Right common carotid artery plus branches (tissue), 1 donor: Measurements from ENCODE around the gene GLRX2.

DNA sequence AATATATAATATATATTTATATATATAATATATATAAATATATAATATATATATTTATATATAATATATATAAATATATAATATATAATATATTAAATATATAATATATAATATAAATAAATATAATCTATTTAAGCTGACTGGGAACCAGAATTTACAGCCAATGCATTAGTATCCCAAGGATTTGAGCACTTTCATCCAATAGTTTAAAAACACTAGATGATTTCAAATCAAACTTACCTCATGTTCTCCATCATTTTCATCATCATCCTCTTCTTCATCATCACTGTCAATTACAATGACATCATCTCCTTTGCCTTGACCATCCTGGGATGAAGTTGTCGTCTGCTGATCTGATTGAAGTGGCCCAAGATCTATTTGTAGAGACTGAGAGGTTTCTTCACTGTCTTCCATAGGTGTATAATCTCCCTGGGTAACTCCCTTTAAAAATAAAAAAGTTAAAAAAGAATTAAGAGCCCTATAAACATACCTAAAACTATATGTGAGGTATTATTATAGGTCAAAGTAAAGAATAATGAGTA is 31.2 kb downstream of the PRG4 start:
- PRO-cap = no peak

DNA sequence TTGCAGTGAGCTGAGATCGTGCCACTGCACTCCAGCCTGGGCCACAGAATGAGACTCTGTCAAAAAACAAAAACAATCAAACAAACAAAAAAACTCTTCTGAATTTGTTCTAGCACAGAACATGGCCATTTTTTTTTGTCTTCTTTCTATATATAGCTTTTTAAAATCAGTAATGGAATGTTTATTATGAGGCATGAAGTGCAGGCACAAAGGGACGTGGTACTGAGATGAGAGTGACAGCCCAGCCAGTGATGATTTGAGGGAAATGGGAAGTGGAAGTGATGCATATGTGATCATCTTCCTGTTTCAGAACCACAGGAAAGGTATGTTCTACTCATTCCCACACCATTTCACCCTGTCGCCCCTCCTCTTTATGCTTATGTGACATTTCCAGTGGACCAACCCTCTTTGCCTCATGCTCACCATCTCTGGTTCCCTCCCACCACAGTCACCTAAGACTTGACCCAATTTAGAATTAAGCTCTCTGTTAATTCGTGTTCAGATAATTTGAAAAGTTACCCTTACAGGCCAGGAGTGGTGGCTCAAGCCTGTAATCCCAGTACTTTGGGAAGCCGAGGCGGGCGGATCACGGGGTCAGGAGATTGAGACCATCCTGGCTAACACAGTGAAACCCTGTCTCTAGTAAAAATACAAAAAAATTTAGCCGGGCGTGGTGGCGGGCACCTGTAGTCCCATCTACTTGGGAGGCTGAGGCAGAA is 24.3 kb downstream of the PTGS2 start:
- PRO-cap = no peak

DNA sequence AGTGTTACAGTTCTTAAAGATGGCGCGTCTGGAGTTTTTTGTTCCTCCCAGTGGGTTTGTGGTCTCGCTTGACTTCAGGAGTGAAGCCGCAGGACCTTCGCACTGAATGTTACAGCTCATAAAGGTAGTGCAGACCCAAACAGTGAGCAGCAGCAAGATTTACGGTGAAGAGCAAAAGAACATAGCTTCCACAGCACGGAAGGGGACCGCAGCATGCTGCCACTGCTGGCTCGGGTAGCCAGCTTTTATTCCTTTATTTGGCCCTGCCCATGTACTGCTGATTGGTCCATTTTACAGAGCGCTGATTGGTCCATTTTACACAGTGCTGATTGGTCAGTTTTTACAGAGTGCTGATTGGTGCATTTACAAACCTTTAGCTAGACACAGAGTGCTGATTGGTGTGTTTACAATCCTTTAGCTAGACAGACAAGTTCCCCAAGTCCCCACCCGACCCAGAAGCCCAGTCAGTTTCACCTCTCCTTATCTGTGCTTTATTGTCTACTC is 177.8 kb downstream of the PLA2G4A start:
- PRO-cap = no peak

DNA sequence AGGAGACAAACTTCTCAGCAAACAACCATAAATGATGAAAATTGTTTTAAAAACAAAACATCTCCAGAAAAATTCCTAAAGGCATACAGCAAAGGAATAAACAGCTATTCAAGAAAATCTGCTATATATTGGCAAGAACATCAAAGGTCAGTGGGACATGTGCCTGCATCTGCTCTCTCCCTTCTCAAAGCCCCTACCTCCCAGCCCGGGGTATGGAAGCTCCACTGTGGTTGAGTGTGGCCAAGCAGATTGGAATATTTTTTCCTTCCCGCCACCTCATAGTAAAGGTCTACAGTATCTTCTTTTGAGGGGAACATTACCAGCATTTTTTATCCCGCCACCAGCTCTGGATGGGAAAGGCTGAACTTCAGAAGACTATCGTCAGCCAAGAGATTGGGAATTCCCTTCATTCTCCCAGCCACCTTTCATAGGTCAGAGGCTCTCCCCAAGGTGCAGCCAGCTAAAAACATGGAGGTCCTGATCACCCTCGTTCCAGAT is 1443.4 kb downstream of the PLA2G4A start:
- PRO-cap = no peak

DNA sequence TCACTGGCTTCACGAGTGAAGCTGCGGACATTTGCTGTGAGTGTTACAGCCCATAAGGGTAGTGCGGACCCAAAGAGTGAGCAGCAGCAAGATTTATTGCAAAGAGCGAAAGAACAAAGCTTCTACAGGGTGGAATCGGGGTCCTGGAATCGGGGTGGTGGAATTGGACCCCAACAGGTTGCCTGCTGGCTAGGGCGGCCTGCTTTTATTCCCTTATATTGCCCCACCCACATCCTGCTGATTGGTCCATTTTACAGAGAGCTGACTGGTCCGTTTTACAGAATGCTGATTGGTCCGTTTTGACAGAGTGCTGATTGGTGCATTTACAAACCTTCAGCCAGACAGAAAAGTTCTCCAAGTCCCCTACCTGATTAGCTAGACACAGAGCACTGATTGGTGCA is 1580.3 kb downstream of the BRINP3 start:
- PRO-cap = no peak

DNA sequence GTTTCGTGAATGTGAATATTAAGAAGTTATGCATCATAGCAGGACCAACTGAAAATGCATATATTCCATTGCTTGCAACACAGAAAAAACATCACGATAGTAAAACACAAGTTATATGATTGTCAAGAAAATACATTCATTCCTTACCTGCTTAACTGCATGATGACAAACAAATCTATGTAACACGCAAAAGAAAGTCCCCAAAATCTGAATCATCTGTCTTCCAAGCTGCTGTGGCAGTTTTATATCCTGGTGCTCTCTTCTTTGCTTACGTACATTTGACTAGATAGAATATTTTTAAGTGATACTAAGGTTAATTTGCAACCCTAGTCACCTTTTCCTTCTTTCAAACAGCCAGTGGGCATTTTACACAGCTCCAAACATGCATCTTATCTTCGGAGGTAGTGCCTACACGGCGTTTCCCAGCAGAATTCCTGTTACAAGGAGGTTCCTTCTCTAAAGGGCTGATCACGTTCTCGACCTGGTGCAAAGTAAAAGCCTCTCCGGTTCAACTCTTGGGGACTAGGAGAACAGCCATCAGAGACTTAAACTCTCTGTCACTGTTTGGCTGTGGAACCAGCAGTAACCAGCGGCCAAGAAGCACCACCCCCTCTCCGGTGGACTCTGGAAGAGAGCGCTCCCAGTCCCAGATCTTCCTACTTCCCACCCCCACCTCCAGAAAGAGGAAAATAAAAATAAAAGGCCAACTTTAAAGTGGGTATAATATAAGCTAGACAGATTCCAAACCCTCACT is 3.2 kb downstream of the BRINP3 start:
- PRO-cap = no peak

GRCh38 chr1:192516222-192517513 is 58.9 kb upstream of the RGS1 start:
- PRO-cap = no peak

GRCh38 chr1:192767852-192768092 is 41.1 kb upstream of the RGS2 start:
- PRO-cap = no peak

DNA sequence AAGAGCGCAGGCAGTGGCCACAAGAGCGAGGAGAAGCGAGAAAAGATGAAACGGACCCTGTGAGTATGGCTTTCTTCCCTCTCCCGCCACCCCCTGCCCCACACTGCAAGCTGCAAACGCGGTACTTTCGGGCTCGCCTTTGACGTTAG is 158 bp downstream of the RGS2 start:
- PRO-cap = no peak

- PRO-cap = no peak
Observed at GRCh38 chr1:192943178-192943512, 116.0 kb downstream of the UCHL5 start.

DNA sequence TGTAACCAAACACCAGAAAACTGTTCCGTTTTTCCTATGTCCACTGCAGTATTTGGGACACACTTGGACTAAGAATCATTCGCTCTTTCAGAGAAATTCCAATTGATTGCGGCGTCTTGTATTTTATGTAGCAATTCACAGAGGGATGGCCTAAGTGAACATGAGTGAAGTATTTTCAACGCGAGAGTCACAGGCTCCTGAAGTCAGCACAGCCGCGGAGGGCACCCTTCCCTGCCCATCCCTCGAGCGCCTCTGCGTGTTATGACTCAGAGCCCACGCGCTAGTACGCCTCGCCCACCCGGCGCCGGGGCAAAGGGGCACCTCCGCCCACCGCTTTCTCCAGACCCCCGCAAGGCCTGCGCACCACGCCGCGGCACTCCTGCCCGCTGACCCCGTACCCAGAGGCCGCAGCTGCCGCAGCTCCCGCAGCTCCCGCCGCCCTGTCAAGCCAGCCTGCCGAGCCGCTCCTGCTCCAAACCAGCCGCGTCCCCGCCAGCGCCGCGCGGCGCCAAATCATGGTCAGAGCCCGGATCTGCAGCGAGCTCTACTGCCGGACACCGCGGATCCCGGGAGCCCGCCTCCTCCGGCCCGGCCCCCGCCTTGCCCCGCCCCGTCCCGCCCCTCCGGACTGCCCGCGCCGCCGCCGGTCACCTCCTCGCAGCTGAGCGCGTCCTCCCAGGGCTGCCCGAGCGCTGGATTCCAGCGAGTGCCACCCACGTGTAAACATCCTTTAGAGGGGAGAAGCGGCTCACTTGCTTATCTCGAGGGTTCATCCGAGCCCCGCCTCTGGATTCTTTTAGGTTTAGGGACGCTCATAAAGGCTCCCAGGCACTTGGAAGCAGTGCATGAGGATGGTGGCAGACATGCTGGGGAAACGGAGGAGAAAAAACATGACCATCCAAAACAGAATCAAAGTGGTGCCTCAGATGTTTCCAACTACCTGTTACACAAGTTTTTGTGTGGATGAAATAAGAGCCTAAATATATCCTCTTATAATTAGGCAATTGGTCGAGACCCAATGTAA is at the start of gene GLRX2:
Gene GLRX2, minus strand, starts transcription at position 549 of the 1,024 bp plus-strand sequence.
- PRO-cap = bidirectional peak, plus-strand start at position 342 of the sequence, minus-strand start at position 254 of the sequence; bidirectional peak, plus-strand start at position 628 of the sequence, minus-strand start at position 517 of the sequence

DNA sequence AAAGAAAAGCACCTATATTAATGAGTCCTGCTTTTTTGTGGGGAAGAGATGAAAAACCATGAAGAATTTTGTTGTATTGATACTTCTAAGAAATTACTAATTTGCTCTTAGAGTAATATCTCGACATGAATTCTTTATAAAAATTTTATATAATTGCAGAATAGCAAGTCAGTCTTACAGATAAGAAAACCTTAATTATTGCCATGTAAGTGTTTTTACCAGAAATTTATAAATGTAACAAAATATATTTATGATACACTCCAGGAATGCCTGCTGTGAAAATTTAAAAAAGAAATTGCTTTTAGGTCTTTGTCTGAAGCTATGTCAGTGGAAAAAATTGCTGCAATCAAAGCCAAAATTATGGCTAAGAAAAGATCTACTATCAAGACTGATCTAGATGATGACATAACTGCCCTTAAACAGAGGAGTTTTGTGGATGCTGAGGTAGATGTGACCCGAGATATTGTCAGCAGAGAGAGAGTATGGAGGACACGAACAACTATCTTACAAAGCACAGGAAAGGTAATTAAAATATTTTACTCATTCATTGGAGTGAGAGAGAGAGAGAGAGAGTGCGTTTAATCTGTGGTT is 19.8 kb downstream of the CDC73 start:
- PRO-cap = no peak

DNA sequence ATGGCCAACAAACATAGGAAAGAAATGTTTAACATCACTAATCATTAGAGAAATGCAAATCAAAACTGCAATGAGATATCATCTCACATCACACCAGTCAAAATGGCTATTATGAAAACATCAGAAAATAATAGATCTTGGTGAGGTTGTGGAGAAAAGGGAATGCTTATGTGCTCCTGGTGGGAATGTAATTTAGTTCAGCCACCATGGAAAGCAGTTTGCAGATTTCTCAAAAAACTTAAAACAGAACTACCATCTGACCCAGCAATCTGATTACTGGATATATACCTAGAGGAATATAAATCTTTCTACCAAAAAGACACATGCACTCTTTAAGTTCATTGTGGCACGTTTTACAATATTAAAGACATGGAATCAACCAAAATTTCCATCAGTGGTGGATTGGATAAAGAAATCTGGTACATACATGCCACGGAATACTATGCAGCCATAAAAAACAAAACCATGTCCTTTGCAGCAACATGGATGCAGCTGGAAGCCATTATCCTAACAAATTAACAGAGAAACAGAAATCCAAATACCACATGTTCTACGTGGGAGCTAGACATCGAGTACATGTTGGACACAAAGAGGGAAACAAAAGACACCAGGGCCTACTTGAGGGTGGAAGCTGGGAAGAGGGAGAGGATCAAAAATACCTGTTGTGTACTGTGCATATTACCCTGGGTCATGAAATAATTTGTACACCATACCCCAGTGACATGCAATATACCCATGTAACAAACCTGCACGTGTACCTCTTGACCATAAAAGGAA is 32.9 kb upstream of the B3GALT2 start:
- PRO-cap = no peak

- PRO-cap = no peak
Observed at GRCh38 chr1:193461590-193462156, 275.3 kb upstream of the B3GALT2 start.

- PRO-cap = no peak
Observed at GRCh38 chr1:193462471-193463144, 276.2 kb upstream of the B3GALT2 start.

DNA sequence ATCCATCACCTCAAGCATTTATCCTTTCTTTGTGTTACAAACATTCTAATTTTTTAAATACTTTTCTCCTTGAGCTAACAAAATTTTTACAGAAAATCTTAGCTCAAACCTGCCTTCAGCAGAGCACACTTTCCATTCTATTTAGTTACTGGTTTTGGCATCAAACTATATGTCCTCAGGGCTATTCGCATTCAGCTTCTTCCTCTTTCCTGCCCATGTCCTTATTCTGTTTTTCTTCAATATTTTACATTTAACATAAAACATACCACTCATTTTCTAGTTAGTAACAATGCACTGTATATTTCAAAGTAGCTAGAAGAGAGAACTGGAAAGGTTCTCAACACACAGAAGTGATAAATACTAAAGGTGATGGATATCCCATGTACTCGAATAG is 1636.6 kb upstream of the B3GALT2 start:
- PRO-cap = no peak

DNA sequence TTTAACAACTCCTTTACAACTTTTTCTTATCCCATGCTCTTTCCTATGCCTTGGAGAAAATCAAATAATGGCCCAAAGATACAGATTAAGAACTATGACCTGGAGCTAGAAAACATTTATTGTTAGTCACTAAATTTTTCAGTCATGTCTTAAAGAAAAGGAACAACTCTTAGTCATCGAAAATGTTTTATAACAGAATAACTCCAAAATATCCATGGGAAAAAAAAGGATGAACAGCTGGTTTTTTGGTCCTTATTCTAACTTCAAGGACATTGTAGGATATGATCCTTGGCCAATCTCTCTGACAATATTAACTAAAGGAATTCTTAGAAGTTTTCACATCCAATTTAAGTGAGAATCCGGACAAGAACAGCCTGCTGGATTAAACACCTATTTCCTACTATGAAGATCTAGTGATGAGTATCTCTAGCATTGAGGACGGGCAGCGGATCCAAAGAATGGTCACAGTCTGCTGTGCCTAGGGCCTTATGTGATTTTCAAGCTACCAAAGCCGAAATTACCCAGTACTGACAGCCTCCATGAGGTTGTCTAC is 1696.7 kb downstream of the KCNT2 start:
- PRO-cap = no peak

- PRO-cap = no peak
Observed at GRCh38 chr1:196152160-196152420, 456.1 kb downstream of the KCNT2 start.

GRCh38 chr1:196393675-196394250 is 214.5 kb downstream of the KCNT2 start:
- PRO-cap = no peak

DNA sequence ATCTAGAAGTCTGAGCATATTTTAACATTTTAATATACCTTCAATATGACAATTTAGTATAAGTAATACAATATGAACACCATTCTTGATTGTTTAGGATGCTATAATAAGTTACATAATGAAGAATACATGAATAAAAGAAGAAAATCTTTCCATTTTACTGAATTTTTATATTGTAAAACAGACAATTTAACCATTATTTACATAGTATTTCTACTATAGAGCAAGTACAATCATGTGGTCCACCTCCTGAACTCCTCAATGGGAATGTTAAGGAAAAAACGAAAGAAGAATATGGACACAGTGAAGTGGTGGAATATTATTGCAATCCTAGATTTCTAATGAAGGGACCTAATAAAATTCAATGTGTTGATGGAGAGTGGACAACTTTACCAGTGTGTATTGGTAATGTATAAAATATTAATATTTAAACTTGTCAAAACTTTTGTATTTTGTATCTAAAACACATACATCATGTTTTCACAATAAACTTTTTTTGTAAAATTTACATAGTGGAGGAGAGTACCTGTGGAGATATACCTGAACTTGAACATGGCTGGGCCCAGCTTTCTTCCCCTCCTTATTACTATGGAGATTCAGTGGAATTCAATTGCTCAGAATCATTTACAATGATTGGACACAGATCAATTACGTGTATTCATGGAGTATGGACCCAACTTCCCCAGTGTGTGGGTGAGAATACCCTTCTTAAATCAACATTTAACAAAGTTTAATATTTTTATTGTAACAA is 48.2 kb upstream of the CFHR3 start:
- PRO-cap = no peak